ENCODE measurements around a stretch of chr14.

DNA sequence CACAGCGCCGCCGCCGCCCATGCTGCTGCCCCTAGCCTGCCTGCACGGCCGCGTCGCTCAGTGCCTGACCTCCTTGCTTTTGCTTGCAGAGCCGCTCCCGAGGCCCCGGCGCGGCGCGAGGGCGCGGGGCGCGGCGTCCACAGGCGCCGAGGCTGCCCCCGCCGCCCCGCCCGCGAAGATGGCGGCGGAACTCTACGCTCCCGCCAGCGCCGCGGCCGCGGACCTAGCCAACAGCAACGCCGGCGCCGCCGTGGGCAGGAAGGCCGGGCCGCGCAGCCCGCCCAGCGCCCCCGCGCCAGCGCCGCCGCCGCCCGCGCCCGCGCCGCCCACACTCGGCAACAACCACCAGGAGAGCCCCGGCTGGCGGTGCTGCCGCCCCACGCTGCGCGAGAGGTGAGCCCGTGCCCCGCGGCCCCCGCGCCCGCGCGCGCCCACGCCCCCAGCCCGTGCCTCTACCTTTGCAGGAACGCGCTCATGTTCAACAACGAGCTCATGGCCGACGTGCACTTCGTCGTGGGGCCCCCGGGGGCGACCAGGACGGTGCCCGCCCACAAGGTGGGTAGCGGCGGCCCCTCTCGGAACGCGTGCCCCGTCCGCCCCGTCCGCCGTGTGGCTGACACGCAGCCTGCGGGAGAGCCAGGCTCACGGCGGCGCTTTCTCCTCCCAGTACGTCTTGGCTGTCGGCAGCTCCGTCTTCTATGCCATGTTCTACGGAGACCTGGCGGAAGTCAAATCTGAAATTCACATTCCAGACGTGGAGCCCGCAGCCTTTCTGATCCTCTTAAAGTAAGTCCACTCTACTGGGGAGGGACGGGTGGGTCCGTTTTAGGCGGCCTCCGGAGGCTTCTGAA, 585 bp downstream of the BTBD6 start:
- PRO-cap, result bidirectional peak, plus-strand start at position 348 of the sequence, minus-strand start at position 334 of the sequence; unidirectional peak, minus-strand start at position 609 of the sequence

DNA sequence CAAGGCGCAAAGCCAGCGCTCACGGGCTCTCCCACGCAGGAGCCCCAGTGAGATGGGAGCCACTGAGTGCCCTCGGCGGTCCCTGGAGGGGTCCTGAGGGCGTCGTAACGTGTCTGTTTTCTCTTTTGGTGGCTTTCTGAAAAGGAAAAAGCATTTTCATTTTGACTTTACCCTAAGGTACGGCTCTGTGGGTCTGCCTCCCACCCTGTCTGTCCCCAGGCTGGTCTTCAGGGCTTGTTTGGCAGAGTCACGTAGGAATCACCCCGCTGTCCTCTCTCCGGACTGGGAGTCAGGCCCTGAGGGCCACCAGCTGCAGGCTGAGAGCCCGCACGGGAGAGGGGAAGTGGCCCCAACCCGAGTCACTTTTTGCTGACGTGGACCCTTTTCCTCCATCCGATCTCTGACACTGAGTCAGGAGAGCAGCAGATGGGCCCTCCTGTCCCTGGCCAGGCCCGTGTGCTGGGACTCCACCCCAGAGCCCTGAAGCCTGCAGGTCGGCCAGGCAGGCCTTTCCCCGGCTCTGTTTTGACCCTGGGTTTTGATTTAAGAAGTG, 12.7 kb upstream of the TEX22 start:
- PRO-cap, result no peak

DNA sequence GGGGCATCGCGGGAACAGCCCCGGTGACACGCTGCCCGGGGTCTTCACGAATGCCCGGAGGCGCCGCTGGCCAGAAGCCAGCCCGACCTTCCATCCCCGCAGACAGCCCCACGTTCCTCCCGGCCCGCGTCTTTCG, 826 bp upstream of the TEDC1 start:
- PRO-cap, result no peak

- PRO-cap, result no peak
These were observed 59.8 kb downstream of the TMEM121 start for GRCh38 chr14:105586075-105586749.

DNA sequence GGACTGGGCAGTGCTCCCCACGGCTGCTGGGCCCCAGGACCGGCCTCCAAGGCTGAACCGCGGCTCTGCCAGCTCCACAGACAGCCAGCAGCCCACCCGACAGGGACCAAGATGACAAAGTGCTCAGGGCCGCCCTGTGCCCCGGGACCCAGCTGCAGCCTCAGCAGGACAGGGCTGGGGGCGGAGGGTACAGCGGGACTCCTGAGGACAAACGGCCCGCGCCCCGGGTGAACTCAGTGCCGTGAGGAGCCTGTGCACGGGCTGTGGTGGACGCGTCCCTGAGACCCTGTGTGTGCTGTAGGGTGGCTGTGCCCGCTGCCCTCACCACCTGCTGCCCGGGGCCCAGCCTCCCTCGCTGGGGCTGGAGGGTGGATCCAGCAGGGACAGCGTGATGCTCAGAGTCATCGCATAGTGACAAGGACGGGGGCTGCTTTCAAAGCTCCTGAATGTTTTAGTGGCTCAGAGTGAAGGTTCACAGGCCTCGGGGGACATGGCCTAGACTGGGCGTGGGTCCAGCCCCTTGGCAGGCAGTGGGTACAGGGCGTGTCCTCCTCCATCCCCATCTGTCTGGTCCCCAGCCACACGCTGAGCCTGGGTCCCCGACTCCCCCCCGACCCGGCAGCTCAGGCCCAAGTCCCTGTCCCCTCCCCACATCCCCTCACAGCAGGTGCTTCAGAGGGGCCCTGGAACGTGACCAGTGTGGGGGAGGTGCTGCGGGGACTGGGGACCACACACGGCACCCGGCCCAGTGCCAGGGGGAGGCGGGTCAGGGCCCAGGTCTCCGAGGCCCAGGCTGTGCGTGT, 172.7 kb downstream of the TMEM121 start:
- PRO-cap, result no peak

- PRO-cap, result no peak
These were observed 221.6 kb downstream of the TMEM121 start for GRCh38 chr14:105747671-105748616.

- PRO-cap, result no peak
These were observed 328.5 kb downstream of the TMEM121 start for GRCh38 chr14:105854833-105855321.

- PRO-cap, result no peak
These were observed 333.4 kb downstream of the TMEM121 start for GRCh38 chr14:105859450-105860421.

DNA sequence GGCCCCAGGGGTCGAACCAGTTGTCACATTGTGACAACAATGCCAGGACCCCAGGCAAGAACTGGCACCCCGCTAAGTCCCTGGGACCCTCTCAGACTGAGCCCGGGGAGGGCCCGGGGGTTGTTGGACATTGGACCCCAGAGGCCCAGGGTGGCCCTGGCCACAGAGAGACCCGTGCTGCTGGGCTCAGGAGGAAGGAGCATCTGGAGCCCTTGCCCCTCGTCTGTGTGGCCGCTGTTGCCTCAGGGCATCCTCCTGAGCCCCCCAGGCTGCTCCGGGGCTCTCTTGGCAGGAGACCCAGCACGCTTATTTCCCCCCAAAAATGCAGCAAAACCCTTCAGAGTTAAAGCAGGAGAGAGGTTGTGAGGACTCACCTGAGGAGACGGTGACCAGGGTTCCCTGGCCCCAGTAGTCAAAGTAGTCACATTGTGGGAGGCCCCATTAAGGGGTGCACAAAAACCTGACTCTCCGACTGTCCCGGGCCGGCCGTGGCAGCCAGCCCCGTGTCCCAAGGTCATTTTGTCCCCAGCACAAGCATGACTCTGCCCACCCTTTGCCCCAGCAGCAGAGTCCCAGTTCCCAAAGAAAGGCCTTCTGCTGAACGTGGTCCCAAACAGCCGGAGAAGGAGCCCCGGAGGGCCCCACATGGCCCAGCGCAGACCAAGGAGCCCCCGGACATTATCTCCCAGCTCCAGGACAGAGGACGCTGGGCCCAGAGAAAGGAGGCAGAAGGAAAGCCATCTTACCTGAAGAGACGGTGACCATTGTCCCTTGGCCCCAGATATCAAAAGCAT, 337.7 kb downstream of the TMEM121 start:
- PRO-cap, result no peak

DNA sequence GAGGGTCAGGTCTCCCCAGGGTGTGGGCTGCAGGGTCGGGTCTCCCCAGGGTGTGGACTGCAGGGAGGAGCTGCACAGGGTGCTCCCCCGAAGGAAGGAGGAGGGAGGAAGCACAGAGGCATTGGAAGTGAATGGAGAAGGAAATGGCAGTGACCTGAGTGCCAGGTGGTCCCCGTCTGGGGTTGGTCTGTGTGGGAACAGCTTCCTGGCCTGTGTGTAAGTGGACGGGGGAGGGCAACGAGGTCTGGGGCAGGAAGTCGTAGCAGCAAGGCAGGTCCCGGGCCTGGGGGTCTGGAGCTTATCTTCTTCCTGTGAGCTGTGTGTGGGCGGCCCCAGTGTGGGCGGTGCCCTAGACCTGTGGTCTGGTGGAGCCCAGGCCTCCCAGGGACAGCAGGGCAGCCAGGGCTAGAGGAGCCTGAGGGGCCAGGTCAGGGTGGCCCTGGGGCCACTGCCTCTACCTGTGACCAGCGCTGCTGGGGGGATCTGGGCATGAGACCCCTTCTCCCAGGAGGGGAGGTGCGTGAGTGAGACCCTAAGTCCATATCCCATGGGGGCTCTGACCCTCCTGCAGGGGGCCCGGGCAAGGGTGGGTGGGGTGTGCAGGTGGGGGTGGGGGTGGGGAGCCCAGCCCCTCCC, 382.2 kb downstream of the TMEM121 start:
- PRO-cap, result no peak

DNA sequence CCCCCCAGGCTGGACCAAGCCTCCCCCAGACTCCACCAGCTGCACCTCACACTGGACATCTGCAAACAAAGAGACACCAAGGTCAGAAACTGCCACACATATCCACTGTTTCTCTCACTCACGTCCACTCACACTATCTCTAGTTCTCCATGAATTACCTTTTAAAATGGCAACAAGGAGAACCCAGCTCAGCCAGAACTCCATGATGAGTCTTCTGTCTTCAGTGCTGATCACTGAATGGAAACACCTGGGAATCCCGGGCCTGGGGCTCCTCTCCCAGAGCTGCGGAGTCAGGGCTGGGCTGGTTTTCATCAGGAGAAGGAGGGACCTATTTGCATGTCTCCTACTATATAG, 562.0 kb downstream of the TMEM121 start:
- PRO-cap, result no peak

GRCh38 chr14:106129746-106130237, 603.4 kb downstream of the TMEM121 start:
- PRO-cap, result no peak

DNA sequence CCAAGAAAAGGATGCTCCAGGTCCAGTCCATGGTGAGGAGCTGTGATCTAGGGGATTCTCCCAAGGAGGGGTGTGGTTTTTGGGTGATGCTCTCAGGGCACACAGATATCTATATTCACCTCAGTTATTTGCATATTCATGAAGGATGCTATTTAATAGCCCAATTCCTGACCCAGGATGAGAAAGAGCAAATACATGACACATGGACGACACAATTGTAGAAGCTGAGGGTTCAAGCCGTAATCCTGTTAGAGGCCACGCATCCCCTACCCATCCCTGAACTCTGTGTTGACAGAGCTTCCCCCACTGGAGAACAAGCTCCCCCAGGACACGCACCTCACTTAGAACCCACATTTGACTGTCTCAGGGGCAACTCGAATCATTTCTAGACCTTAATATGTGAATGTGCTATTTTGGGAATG, 658.9 kb downstream of the TMEM121 start:
- PRO-cap, result no peak

DNA sequence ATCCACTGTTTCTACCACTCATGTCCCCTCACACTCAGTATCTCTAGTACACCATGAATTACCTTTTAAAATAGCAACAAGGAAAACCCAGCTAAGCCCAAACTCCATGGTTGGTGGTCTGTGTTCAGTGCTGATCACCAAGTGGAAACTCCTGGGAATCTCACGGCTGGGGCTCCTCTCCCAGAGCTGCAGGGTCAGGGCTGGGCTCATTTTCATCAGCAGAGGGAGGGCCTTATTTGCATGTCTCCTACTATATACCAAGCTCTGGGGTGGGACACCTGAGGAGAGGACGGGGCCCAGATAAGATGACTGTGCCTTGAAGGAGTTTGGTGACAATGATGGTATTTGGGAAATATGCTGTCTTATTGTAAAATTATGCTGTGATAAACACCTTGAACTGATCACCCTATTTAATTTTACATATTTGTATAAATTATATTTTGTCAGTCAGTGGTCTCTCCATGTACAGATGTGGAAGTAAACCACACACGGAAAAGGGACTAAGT, 1031.0 kb downstream of the TMEM121 start:
- PRO-cap, result no peak

DNA sequence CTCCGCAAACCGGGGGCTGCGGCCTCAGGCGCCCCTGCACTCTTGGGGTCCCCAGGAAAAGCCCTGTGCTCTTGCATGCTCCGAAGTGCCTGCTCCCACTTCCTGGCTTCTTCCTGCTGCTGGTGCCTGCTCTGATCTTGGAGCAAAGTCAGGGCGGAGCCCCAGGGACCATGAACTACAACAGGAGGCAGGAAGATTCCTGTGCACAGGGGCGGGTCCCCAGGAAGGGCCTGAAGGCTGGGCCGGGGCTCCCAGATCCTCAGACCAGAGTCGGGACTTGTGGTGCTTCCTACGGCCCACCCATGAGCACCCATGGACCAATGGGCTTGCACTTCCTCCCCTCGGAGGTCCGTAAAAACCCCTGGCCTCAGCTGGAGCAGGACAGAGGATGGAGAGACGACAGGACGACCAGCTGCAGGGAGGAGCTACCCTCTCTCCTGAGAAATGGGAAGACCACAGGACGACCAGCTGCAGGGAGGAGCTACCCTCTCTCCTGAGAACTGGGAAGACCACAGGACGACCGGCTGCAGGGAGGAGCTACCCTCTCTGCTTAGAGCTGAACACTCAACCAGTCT, 1287.1 kb downstream of the TMEM121 start:
- PRO-cap, result no peak

Data from type B pancreatic cell (in vitro differentiated cells).